ENCODE measurements around a stretch of chr9.

- PRO-cap, 2 experiments = peak in 1 of 2 experiments; most common plus-strand start chr9:130042658 (in 1); most common minus-strand start chr9:130042533 (in 1)
- RAMPAGE, long total RNA, 4 experiments = no peak in any of the 4 experiments
These were observed 989 bp downstream of the FNBP1 start for GRCh38 chr9:130041570-130042830.

- PRO-cap, 2 experiments = no peak in any of the 2 experiments
- RAMPAGE, long total RNA, 4 experiments = no peak in any of the 4 experiments
These were observed 29.8 kb upstream of the HMCN2 start for GRCh38 chr9:130235613-130236340.

DNA sequence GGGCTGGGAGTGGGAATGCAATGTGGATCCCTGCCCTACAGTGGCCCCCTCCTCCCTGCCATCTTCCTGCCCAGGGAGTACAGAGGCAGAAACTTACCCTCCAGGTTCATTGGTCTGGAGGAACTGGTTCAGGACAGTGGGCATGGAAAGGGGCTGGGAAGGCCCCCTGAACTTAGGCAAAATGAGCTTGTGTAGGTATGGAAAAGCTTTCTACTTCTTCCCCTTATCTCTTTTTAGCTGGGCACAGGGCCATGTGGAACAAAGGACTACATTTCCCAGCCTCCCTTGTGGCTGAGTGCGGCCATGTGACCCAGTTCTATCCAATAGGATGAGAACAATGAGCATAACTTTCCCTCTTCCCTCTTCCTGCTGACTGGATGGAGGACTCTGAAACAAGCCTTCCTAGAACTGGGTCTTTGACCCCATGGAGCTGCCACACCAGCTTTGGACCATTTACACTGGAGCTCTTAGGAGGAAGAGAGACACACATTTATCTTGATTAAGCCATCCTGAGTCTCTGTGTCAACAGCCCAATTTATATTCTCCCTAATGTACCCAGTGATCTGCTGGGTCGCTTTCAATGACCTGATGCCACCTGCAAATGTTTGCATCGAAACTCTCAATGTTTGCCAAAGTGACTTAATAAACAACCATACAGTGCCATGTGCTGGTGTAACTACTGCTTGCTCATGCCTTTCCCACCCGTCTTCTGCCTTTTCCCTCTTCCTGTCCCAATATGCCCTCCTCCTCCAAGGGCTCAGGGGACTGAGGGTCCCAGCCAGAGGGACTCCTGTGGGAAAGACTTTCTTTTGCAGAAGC is 24.9 kb upstream of the HMCN2 start:
- PRO-cap, 2 experiments = no peak in any of the 2 experiments
- RAMPAGE, long total RNA, 4 experiments = no peak in any of the 4 experiments

DNA sequence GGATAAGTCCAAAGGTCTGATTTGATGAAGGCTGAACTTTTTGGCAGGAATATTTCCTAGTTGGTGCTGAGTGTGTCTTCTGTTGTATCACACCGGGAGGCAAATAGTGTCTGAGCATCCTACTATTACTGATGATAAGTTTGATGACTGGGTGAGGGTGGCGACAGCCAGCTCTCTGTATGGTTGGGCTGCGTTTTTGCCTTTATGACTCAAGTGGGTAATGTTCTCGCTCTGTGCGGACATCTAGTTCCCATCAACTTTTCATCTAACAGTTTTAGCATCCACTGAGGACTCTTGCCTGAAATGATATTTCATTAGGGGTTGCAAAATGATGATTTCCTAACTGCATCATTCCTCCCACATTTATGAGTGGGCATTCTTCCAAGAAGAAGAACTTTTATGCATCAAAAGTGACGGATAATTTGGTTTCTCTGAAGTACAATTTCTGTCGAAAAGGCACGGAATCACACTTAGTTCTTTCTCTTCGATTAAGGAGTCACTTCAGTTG is 26.6 kb downstream of the HMCN2 start:
- PRO-cap, 2 experiments = no peak in any of the 2 experiments
- RAMPAGE, long total RNA, 4 experiments = no peak in any of the 4 experiments

GRCh38 chr9:130314651-130315109 is 49.1 kb downstream of the HMCN2 start:
- PRO-cap, 2 experiments = no peak in any of the 2 experiments
- RAMPAGE, long total RNA, 4 experiments = no peak in any of the 4 experiments

DNA sequence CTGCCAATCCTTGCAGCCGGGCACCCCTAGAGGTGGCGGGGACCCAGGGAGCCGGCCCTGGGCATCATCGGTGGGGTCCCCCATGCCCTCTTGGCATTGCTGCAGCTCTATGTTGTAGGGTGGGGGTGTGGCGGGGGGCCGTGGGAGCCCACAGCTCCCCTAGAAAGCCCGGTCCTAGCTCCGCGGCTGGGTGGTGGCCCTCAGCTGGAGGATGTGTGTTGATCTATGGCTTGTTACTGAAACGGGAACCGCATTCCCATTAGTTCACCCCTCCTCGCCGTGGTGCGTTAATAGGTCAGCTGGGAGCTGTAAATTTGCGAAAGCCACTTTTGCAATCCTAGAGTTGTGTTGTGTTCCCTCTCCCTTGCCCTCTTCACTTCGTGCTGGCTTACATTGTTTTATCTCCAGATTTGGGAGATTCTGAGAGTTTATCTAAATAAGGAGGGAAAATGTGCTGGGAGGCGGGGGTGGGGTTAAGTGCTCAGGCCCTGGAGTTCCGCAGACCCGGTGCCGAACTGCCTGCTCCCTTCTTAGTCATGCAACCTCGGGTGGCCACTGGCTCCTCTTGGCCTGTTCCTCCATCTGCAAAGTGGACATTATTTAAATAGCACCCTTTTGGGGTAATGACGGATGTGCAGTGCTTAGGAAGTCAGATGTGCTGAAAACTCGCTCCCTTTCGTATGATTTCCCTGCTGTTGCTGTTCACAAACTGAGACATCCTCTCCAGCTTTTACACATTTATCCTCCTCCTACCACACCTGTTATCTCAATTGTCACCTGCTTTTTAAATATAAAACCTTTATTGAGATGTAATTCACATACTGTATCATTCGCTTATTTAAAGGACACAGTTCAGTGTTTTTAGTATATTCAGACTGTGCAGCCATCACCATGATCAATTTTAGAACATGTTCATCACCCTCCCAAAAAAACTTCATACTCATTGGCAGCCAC is 62.9 kb downstream of the HMCN2 start:
- PRO-cap, 2 experiments = no peak in any of the 2 experiments
- RAMPAGE, long total RNA, 4 experiments = no peak in any of the 4 experiments

DNA sequence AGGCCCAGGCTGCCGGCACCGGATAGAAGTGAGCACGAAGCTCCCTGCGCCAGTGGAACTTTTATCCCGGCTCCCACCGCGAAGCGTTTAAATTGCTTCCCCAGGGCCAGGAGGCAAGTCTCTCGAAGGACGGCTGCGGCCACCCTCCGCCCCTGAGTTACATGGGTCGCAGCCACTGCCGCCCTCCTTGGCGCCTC is 398 bp upstream of the ASS1 start:
- PRO-cap, 2 experiments = no peak in any of the 2 experiments
- RAMPAGE, long total RNA, 4 experiments = no peak in any of the 4 experiments

DNA sequence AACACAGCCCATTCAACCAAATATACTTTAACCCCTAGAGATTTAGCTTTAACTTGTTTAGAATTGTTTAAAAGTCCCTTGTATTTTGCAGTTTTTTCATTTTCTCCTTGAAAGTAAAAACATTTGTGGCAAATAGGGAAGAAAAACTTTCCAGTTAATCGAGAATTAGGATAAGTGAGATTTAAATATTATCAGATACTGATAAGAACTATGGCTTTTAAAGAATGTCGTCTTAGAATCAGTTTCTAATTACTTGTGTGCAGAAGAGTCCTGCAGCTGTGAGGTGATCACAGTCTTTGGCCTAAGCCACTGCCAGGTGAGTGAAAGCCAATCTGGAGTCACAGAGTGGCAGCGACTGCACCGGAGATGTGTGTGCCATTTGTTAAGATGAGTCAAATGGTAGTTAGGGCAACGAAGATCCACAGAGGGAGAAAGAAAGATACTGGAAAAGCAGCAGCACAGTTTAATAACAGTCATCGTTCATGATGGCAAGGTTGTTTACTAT is 56.1 kb upstream of the ABL1 start:
- PRO-cap, 2 experiments = no peak in any of the 2 experiments
- RAMPAGE, long total RNA, 4 experiments = no peak in any of the 4 experiments

DNA sequence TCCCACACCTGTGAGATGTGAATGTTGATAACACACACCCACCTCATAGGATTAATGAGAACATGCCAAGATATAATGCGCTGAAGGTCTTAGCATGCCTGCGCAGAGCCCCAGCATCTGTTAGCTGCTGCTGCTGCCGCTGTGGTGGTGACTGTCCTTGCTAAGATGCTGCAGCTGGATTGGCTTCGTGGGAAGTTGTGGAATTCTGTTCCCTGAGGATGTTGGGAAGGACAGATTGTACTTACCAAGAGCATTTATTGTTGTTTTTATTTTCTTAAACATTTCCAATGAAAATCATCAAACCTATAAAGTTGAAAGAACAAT is 52.5 kb upstream of the ABL1 start:
- PRO-cap, 2 experiments = no peak in any of the 2 experiments
- RAMPAGE, long total RNA, 4 experiments = no peak in any of the 4 experiments

DNA sequence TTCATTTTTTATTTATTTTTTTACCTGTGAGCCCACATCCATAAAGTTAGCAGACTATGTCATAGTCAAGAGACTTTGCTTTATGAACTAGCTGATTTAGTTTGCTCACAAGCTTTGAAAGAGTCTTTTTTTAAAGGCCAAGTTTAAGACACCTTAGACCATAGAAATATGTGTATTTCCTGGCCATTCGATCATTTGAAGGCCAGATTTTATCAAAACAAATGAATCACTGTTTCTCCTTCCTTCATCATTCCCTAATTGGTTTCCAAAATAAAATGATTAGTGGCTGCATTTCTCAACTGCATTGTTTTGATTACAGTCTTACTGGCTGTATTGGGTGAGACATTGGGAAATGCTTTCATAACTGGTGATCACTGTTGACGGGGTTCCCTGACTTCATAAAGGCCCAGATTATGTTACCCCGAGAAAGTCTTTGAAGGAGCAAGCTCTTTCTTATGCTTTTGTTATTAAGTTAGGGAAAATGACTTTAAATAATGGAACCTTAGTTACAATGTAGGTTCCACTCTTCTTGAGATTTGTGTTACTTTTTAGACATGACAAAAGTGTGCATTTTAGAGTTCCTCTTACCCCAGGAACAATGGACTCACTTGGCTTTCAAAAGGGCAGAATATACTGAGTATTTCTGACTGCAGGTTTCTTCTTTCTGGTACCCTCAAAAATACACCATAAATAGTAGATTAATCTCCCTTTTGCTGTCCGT is 40.6 kb upstream of the ABL1 start:
- PRO-cap, 2 experiments = no peak in any of the 2 experiments
- RAMPAGE, long total RNA, 4 experiments = no peak in any of the 4 experiments

- PRO-cap, 2 experiments = no peak in any of the 2 experiments
- RAMPAGE, long total RNA, 4 experiments = no peak in any of the 4 experiments
These were observed 27.4 kb downstream of the ABL1 start for GRCh38 chr9:130862338-130862926.

DNA sequence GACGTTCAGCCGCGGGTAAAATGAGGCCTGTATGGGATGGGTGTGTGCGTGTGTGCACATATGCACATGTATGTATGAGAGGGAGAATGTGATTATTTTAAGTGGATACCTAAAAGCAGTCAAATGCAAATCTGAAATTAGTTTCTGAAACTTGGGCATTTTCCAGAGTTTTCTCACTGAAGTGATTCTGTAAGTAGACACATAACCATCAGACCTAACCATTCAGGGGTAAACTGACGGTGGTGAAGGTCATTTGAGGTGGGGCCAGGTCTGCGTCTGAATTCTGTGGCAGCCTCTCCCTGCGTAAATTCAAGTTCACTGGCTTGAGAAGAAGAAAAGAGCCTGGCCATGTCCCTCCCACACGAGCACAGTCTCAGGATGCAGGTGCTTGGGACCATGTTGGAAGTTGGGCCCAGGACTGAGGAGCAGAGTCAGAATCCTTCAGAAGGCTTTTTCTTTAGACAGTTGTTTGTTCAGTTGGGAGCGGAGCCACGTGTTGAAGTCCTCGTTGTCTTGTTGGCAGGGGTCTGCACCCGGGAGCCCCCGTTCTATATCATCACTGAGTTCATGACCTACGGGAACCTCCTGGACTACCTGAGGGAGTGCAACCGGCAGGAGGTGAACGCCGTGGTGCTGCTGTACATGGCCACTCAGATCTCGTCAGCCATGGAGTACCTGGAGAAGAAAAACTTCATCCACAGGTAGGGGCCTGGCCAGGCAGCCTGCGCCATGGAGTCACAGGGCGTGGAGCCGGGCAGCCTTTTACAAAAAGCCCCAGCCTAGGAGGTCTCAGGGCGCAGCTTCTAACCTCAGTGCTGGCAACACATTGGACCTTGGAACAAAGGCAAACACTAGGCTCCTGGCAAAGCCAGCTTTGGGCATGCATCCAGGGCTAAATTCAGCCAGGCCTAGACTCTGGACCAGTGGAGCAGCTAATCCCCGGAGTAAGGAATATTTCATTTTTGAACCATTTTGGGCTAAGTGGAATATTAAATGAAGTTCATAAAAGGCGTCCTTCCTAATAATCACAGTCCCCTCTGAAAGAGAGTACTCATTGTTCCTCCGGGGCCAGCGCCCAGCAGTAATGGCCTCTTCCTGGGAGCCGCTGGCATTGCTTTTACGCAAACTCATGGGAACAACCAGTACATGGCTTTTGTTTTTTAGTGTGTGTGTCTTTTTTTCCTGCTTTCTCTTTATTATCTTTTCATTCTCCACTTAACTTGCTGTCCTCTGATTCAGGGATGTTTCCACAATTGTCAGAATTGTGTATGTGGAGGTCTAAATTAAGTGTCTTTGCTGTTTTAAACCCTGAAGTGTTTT is 23.8 kb downstream of the QRFP start:
- PRO-cap, 2 experiments = no peak in any of the 2 experiments
- RAMPAGE, long total RNA, 4 experiments = no peak in any of the 4 experiments

- PRO-cap, 2 experiments = no peak in any of the 2 experiments
- RAMPAGE, long total RNA, 4 experiments = no peak in any of the 4 experiments
These were observed 16.6 kb upstream of the QRFP start for GRCh38 chr9:130913044-130913750.

GRCh38 chr9:130935164-130935561 is 3.9 kb downstream of the FIBCD1 start:
- PRO-cap, 2 experiments = no peak in any of the 2 experiments
- RAMPAGE, long total RNA, 4 experiments = no peak in any of the 4 experiments

DNA sequence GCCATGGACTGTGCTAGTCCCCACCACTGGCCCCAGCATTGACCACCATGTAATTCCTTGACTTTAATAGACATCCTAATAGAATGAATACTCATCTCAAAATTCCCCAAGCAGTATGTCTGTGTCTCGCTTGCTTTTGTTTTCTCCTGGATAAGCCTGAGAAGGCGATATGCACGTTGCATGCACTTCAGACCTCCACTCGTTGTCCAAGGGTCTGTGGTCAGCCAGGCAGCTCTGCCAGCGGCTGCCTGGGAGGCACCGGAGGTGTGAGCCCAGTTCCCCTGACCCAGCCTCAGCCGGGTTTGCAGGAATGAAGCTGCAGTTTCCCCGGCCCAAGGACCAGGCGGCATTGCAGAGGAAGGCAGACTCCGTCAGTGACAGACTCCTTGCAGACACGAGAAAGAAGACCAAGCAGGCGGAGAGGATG is 11.1 kb upstream of the AIF1L start:
- PRO-cap, 2 experiments = no peak in any of the 2 experiments
- RAMPAGE, long total RNA, 4 experiments = start-site peak on the plus strand in 1 of 4 experiments, centred at position 356 of the sequence, 17 reads per replicate

DNA sequence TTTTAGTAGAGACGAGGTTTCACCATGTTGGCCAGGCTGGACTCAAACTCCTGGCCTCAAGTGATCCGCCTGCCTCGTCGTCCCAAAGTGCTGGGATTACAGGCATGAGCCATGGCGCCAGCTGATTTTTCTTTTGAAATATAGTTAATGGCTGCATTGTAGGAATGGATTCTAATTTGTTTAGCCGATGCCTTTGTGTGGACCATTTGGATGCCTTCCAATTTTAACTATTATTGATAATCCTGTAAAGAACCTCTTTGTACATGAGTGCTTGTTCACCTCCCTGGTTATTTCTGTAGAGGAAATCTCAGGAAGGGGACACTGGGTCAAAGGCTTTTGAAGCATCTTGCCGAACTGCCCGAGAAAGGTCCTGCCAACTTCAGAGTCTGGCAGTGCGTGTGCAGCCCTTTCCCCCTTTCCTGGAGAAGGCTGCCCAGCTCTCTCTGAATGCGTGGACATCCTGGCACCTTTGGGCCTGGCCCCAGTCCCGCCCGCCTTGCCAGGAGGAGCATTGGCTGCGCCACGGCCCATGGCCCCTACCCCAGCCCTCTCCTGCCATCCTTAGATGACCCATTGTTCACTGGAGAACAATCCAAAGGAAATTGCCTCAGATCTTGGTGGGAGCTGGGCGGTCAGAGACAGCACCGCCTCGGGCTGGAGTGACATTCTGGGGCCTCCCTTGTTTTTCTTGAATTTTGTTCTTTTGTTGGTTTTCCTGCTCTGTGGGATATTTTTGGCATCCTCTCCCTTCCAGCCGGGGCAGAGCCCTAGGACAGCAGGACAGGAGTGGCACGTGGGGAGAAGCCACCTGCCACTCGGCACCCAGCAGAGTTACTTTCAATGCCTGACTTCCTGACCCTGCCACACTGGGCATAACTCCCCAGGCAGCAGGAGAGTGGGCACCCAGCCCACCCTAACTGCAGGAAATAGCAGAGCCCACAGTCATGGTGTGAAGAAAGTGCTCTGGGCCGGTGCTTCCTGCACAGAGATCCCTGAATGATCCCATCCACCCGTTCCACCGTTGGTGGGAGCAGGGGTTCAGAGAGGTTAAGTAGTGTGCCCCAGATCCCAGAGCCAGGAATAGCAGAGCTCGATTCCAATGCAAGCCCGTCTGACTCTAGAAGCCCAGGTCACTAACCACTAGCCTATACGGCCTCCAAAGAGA is 8.6 kb upstream of the NUP214 start:
- PRO-cap, 2 experiments = peak in 1 of 2 experiments; most common plus-strand start position 610 of the sequence (in 1); most common minus-strand start position 554 of the sequence (in 1)
- RAMPAGE, long total RNA, 4 experiments = no peak in any of the 4 experiments

GRCh38 chr9:131162159-131163360 is 37.2 kb downstream of the NUP214 start:
- PRO-cap, 2 experiments = no peak in any of the 2 experiments
- RAMPAGE, long total RNA, 4 experiments = no peak in any of the 4 experiments

DNA sequence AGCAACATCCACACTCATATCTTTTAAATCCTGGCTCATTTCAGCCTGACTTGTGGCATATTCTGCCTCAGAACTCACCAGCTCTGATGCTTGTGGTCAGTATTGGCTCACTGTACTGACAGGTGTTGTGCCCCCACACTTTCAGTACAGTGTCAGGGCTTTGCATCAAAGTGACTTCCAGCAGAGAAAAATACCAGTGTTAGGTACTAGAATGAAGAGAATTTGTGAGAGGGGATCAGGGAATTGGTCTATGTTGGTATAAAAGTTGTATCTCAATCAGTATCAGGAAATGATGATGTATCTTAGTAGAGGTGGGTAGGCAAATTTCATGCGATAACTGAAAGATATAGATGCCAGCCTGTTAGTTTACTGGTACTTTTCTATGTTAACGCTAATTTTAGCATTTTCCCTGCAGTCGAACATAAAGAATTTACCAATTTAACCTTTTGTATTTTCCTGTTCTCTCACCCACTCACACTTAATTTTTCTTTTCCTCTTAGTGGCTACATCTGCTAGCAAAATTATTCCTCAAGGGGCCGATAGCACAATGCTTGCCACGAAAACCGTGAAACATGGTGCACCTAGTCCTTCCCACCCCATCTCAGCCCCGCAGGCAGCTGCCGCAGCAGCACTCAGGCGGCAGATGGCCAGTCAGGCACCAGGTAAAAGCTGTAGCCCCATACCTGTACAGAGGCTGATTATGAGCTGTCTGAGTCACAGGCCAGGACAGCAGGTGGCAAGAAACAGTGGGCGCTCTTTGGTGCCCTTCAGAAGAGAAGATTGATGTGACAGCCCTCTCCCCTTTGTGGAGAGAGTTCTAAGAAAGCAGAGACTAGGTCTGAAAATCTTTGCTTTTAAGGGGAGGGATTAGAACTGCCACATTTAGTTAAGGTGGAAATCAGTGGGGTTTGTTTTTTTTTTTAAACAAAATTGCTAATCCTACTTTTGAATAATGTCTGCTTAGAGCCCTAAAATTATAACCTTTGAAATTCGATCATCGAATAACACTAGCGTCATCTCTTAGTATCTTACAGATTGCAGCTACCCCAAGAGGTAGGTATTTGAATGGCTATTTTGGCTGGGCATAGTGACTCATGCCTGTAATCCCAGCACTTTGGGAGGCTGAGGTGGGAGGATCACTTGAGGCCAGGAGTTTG is 50.0 kb downstream of the NUP214 start:
- PRO-cap, 2 experiments = no peak in any of the 2 experiments
- RAMPAGE, long total RNA, 4 experiments = no peak in any of the 4 experiments

- PRO-cap, 2 experiments = no peak in any of the 2 experiments
- RAMPAGE, long total RNA, 4 experiments = no peak in any of the 4 experiments
These were observed 40.8 kb downstream of the FAM78A start for GRCh38 chr9:131235124-131236249.

- PRO-cap, 2 experiments = no peak in any of the 2 experiments
- RAMPAGE, long total RNA, 4 experiments = no peak in any of the 4 experiments
These were observed 37.1 kb downstream of the FAM78A start for GRCh38 chr9:131238985-131239876.